Foreskin fibroblast (primary cell): Measurements from ENCODE around the genes CDCA8, NT5C1A and MYCL.

GRCh38 chr1:37692064-37693389, at the start of gene CDCA8:
TSS of gene CDCA8 (plus strand) at chr1:37692516.
- RRBS, result no CpG with 5 or more reads among the region's 78 CpGs

- RRBS, result no CpG with 5 or more reads among the region's 9 CpGs
Measured at GRCh38 chr1:38558887-38559147, 300.8 kb downstream of the RRAGC start.

DNA sequence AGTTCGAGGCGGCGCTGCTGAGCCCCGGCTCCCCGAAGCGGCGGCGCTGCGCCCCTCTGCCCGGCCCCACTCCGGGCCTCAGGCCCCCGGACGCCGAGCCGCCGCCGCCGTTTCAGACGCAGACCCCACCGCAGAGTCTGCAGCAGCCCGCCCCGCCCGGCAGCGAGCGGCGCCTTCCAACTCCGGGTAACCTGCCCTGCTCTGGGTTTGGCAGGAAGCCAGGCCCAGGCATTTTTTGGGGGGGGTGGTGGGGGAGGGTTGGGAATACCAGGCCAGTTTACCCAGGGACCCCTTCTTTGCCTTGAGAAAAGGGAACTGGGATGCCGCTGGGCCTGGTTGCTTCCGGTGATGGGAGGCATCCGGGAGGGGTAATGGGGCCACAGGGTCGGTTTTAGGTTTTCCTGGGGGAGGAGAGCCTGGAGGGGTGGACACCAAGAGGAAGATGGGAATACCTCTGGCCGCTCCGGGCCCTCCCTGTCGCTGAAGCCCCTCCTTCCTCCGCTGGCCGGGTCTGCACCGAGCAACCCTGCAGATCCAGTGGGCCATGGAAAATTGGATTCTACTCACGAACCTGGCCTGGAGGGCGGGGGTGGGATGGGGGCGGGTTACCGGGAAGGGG, 448 bp downstream of the AKIRIN1 start:
- RRBS, result 2% methylated on average over 33 of the region's 41 CpGs

DNA sequence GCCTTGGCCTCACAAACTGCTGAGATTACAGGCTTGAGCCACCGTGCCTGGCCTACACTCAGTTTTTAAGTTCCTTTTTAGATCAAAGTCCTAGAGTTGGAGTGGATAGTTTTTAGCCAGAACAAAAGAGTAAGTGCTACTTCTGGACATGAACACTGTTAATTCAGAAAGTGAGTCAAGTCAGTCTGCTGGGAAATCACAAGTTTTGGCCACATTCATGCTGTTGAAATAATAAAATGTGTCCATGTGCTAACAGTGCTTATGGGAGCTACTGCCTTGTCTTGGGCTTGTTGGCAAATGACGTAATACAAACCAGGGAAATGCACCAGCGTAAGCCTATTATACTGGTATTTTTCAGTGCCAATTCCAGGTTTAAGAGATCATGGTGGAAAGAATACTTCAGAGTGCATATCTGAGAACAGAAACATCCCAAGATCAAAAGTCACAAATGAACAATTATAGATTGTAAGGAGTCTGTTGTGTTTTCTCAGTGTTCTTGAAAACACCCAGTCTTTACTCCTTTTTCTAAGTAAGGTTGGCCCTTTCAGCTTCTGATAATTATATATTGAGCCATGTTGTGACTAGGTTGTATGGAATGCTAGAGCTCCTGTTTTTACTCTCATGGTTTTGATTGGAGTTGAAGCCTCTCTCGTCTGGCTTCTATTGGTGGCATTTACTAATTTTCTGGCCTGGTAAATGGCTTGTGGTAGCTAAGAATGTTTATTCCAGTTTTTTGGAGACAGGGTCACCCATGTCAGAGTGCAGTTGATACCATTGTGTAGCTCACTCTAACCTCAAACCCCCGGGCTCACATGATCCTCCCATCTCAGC, 84.5 kb downstream of the NDUFS5 start:
- RRBS, result no CpG with 5 or more reads among the region's 5 CpGs

GRCh38 chr1:39268007-39268717, 63.7 kb downstream of the MACF1 start:
- RRBS, result no CpG with 5 or more reads among the region's 12 CpGs

- RRBS, result no CpG with 5 or more reads among the region's 4 CpGs
Measured at GRCh38 chr1:39281972-39282629, 77.6 kb downstream of the MACF1 start.

GRCh38 chr1:39284873-39285612, 80.5 kb downstream of the MACF1 start:
- RRBS, result no CpG with 5 or more reads among the region's 5 CpGs

DNA sequence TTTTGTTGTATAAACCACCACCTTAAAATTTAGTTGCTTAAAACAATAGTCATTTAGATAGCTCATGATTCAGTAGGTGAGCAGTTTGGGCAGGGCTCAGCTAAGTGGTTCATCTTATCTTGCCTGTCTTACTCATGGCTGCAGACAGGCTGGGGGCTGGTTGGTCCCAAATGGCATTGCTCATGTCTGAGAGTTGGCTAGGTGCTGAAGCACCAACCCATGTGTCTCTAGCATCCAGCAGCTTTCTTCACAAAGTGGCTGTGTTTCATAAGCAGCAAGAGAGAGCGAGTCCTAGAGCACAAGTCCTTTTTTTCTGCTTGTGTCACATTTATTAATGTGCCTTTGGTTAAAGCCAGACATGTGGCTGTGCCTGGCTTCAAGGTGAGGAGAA, 91.5 kb downstream of the MACF1 start:
- RRBS, result no CpG with 5 or more reads among the region's 1 CpG

DNA sequence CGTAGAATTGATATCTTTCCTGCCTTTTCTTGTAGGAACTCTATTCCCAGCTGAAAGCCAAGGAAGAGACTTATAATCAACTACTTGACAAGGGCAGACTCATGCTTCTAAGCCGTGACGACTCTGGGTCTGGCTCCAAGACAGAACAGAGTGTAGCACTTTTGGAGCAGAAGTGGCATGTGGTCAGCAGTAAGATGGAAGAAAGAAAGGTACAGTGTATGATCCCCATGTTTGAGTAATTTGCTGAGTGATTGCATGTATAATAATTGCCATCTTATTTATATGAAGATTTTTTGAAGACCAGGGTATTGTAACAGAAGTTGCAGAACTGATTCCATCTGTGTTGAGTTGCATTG, 46.8 kb upstream of the BMP8A start:
- RRBS, result no CpG with 5 or more reads among the region's 3 CpGs

- RRBS, result no CpG with 5 or more reads among the region's 7 CpGs
Measured at GRCh38 chr1:39447540-39448014, 43.9 kb upstream of the BMP8A start.

DNA sequence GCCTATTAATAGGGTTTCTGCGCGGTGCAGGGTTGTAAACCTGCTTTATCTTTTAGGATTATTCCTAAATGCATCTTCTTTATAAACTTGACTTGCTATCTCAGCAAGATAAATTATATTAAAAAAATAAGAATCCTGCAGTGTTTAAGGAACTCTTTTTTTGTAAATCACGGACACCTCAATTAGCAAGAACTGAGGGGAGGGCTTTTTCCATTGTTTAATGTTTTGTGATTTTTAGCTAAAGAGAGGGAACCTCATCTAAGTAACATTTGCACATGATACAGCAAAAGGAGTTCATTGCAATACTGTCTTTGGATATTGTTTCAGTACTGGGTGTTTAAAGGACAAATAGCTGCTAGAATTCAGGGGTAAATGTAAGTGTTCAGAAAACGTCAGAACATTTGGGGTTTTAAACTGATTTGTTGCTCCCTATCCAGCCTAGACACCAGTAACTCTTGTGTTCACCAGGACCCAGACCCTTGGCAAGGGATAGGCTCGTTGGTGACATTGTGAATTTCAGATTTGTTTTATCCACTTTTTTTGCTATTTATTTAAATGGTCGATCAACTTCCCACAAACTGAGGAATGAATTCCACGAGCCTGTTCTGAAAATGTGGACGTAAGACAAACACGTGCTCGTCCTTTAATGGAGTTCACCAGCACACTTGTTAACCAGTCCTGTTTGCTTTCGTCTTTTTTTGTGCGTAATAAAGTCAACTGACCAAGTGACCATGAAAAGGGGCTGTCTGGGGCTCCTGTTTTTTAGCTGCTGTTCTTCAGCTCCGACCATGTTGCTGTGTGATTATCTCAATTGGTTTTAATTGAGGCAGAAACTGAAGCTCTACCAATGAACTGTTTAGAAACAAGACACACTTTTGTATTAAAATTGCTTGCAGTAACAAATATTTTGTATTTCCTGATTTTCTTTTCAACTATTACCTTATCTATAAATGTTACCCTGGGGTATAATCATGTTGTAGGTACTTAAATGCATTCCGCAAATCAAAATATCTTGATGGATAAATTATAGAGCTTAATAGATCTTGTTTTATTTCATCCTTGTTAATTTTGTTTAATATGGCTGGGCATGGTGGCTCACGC, 5.0 kb upstream of the BMP8A start:
- RRBS, result no CpG with 5 or more reads among the region's 15 CpGs

DNA sequence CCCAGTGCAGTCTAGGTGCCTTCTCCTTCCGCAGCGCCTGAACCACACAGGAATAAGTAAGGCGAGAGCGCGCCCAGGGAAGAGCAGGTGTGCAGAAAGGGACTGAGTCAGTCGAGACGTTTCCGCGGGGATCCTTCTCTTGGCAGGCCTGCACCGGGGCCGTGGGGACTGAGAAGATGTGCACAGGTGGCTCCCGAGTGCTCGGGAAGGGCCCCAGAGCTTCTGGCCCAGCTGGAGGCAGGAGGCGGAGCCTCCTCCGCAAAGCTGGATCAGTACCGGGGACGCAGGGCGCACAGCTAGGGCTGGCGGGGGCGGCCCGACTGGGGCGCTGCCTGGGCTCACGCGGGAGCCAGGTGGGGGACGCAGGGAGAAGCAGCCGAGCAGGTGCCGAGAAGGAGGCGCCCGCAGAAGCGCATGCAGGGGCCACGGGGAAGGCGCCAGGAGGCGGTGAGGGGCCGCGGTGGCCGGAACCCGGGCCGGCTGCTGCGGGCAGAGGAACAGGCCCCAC, 658 bp upstream of the BMP8A start:
- RRBS, result 0% methylated on average over 2 of the region's 39 CpGs

- RRBS, result no CpG with 5 or more reads among the region's 10 CpGs
Measured at GRCh38 chr1:39541161-39541753, 35.3 kb downstream of the PABPC4 start.

GRCh38 chr1:39632683-39633298, 6.7 kb downstream of the HEYL start:
- RRBS, result 4% methylated on average over 37 of the region's 57 CpGs

- RRBS, result 1% methylated on average over 18 of the region's 38 CpGs
Measured at GRCh38 chr1:39671933-39672363, at the start of gene NT5C1A. TSS of gene NT5C1A (minus strand) at chr1:39672107.

GRCh38 chr1:39900378-39901466, 995 bp downstream of the MYCL start:
- RRBS, result 2% methylated on average over 15 of the region's 69 CpGs

DNA sequence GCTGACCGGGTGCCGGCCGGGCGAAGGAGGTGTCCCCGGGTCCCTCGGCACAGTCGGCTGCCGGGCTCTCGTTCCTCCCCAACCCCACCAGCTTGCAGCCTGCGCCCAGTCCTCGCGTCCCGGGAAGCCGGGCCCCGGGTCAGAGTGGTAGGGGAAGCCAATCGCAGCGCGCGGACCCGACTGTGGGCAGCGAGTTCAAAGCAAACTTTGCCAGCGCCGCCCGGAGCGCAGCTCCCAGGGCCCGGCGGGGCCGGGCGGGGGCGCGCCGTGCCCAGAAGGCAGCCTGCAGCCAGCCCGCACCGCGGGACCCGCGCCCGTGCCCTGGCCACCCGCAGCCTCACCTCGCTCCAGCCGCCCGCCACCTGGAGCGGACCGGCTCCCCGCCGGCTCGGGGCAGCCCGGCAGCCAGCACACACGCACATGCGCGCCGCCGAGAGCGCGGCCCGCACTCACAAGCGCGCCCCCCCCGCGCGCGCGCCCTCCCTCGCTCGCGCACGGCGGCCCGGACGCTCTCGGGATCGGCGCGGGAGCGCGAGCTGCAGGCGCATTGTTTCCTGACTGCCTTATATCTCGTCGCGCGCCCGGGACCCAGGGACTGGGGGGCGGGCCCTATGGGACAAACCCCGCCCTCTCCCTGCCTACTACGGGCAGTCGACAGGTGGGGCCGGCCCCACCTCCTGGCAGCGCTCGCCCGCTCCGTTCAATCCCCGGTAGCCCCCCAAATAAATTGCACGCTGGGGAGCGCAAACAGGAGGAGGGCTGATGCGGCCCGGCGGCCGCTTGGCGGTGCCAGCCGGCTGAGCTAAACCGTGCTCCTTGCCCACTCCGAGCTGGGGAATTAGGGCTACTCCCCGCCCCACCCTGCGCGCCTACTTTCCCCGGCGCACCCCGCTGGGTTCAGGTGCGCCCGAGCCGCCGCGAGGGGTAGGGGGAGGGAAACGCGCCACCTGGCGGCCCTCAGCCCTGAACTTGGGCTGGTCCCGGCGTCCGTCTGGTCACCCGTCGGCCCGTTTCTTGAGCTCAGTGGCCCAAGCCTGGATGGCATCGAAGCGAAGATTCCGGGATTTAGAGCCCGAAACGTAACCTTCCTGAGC, at the start of gene MYCL:
Gene MYCL, minus strand, starts transcription at position 451 of the 1,094 bp plus-strand sequence.
- RRBS, result 1% methylated on average over 77 of the region's 127 CpGs

- RRBS, result no CpG with 5 or more reads among the region's 5 CpGs
Measured at GRCh38 chr1:39936634-39937169, 18.2 kb upstream of the MFSD2A start.

- RRBS, result no CpG with 5 or more reads among the region's 8 CpGs
Measured at GRCh38 chr1:39941027-39941742, 13.8 kb upstream of the MFSD2A start.

DNA sequence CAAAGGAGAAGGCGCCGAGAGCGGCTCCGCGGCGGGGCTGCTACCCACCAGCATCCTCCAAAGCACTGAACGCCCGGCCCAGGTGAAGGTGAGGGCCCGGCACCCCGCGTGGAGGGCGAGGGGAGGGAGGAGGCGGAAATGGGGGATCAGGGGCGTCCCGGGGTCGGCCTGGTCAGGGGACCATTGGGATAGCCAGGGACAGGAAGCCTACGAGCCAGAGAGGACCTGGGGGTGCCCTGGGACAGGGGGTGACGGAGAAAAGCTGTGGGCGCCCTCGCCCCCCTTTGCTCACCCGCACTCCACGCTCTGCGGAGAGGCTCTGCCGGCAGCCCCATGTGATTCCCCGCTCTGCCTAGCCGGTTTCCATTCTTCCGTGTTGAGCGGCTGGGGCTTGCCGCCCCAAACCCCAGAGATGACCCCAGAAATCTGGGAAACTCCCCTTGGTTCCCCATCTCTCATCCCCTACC, 386 bp downstream of the MFSD2A start:
- RRBS, result 3% methylated on average over 7 of the region's 29 CpGs